GM23338 (cell line): ENCODE measurements around the genes MOBP, LYZL4, NKTR and ACKR2.

DNA sequence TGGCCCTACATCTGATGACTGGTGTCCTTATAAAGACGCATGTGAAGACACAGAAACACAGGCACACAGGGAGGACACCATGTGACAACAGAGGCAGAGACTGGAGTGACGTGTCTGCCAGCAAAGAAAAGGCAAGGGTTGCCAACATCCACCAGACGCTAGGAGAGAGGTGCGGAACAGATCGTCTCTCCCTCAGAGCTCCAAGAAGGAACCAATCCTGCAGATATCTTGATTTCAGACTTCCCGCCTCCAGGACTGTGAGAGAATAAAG, 42.8 kb downstream of the CX3CR1 start:
- PRO-cap = no peak
- RAMPAGE, long total RNA = no peak

GRCh38 chr3:39408684-39409295, 2.3 kb downstream of the RPSA start:
- PRO-cap = bidirectional peak, plus-strand start at chr3:39408990, minus-strand start at chr3:39408922
- RAMPAGE, long total RNA = no peak

DNA sequence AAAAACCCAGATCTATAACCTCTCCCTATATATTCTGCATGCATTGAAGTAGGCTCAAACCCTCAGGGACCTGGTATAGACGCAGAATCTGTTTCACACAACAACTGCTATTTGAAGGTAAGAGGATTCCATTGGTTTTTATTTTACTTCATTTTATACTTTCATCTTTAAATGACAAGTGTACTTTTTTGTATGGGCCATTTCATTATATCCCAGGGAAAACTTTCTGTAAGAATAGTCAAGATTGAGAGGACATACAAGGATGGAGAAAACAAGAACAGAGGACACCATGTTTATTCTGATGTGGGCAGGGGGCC, at the start of gene MOBP:
Gene MOBP (plus strand): TSS at position 57 of the 317 bp plus-strand sequence.
- PRO-cap = no peak
- RAMPAGE, long total RNA = no peak

DNA sequence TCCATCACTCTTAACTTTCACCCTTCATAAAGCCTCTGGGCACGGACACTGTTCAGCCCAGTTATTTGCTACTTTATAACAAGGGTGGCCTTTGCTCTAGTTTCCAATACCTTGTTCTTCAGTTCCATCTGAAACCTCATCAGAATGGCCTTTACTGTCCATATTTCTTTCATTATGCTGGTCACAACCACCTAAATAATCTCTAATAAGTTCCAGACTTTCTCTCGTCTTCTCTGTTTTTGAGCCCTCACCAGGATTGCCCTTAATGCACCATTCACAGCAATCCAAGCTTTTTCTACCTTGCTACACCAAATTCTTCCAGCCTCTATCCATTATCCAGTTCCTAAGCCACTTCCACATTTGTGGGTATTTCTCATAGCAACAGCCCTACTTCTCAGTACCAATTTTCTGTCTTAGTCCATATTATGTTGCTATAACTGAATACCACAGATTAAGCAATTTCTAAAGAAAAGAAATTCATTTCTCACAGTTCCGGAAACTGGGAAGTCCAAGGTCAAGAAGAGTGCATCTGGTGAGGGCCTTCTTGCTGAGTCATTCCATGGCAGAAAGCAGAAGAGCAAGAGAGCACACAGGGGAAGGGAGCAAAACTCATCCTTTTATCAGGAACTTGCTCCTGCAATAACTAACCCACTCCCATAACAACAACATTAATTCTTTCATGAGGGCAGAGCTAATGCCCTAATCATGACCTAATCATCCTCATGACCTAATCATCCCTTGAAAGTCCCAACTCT, 9.8 kb upstream of the EIF1B start:
- PRO-cap = no peak
- RAMPAGE, long total RNA = no peak

GRCh38 chr3:40533474-40533904, 8.7 kb downstream of the ZNF621 start:
- PRO-cap = no peak
- RAMPAGE, long total RNA = no peak

- PRO-cap = no peak
- RAMPAGE, long total RNA = no peak
These were observed 97.2 kb downstream of the ZNF621 start for GRCh38 chr3:40621979-40622308.

GRCh38 chr3:41235319-41235865, 36.1 kb downstream of the CTNNB1 start:
- PRO-cap = no peak
- RAMPAGE, long total RNA = no peak

GRCh38 chr3:41693801-41694373, 268.0 kb downstream of the ULK4 start:
- PRO-cap = no peak
- RAMPAGE, long total RNA = no peak

- PRO-cap = no peak
- RAMPAGE, long total RNA = no peak
These were observed 52.4 kb upstream of the ULK4 start for GRCh38 chr3:42014513-42014586.

DNA sequence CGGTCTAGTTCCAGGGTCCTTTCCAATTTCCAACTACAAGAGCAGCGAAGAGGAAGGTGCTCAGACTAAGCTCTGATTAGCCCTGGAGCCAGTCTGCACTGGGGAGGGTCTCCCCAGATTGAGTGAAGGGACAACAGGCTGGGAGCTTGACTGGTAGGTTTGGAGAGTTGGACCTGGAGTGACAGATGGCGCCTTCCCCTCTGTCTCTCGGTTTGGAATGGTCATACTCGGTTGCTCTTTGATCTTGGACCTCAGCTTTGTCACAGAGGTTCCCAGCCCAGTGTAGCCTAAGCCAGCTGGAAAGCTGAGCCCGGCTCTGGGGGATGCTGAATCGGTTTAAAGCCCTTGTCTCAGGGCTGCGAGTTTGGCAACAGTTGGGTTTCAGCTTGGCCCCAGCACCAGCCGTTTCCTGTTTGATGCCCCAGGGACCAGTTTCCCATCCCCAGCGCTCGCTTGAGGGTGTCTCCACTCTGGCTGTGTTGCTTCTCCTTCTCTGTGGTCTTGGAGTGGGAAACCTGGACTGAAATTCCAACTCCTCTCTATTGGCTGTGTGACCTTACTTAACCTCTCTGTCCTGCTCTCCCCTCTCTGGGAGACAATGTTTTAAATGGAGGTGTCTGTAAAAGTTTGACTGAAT, 53.2 kb upstream of the ULK4 start:
- PRO-cap = unidirectional peak, minus-strand start at position 415 of the sequence
- RAMPAGE, long total RNA = no peak

DNA sequence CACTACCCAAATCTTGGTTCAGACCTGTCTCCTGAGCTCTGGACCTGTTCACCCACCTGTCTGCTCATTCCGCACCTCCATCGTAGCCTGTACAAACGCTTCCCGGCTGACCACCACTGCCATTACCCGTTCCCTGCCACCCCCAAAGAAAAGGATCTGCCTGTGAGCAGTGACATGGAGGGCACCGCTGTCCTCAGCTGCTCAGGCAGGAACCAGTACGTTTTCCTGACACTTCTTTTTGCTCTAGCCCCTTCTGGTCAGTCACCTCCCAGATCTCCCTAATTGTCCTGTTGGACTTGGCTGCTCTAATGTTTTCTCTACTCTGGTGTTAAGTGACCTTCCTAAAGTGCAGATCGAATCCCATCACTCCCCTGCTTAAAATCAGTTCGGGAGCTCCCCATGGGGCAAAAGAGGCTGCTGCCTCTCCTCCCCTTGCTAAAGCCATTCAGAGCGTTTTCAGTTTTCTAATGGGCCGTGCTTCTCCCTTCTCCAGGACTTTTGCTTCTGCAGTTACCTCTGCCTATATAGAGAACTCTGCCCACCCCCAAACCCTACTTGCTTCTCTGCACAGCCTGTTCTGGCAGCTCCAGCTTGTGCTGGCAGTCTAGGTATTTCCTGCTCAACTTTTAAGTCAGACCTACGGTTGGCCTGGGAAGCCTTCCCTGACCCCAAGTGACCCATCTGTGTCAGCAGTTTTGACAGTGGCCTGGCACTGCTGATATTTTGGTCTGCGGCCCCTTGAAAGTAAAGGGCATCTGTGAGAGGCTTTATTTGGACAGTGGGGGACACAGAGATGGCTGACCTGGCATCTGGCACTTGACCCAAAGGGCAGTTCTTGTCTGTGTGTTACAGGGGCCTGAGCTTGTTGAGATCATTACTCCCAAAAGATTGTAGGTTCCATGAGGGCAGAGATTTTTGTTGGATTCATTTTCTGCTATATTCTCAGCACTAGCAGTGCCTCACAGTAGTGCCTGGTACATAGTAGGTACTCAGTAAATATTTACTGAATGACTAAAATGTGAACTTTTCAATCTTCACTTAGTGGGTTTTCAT, 55.5 kb upstream of the TRAK1 start:
- PRO-cap = no peak
- RAMPAGE, long total RNA = no peak

DNA sequence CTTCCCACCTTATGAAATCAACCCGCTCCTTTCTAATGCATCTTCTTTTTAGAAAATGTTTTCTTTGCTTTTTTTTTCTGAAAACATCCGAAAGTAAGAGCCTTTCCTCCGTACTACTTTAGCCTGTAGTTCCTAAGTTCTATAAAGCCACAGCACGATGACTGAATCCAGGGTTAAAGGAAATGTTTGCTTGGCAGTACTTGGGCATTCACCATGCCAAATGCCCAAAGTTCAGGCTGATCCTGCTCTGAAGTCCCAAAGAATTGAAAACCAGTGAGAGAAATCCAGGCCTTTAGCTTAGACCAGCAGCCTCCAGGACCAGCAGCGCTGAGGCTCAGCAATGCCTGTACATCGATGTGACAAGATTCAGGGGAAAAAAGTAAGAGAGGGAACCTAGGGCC, 35.2 kb downstream of the CCK start:
- PRO-cap = no peak
- RAMPAGE, long total RNA = no peak

GRCh38 chr3:42410422-42410841, at the start of gene LYZL4:
TSS of gene LYZL4 (minus strand) at chr3:42410610.
- PRO-cap = no peak
- RAMPAGE, long total RNA = no peak

- PRO-cap = no peak
- RAMPAGE, long total RNA = no peak
These were observed 25.6 kb upstream of the VIPR1 start for GRCh38 chr3:42476852-42477287.

GRCh38 chr3:42600586-42601711, at the start of gene NKTR:
TSS of gene NKTR (plus strand) at chr3:42600686.
- PRO-cap = bidirectional peak, plus-strand start at chr3:42600700, minus-strand start at chr3:42600322; bidirectional peak, plus-strand start at chr3:42601035, minus-strand start at chr3:42600904; bidirectional peak, plus-strand start at chr3:42601355, minus-strand start at chr3:42601300
- RAMPAGE, long total RNA = no peak

DNA sequence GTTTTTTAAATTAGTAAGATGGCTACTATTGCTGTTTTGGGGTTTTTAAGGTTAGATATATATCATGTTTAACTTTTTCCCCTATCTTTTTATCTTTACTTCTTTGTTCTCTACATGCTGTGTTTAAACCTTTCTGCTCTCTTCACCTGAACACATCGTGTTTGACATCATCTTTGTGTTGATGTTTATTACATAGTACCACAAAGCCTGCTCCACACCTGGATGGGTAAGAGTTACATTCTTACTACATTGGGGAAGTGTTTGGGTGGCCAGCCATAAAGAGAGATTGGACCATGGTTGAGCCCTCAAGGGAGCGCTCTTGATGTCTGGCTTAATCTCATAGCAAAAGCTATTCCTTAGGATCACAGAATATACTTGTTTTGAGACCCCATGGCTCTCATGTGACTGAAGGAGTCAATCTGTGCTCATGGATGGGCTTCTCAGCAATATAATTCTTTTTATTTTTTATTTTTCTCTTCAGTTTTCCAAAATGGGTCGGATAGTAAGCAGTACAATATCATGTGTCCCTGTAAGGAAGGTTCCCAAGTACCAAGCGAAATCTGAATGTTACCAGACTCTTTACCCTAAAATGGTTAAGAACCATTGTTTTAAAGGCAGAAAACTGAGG, 23.0 kb upstream of the ZBTB47 start:
- PRO-cap = no peak
- RAMPAGE, long total RNA = no peak

DNA sequence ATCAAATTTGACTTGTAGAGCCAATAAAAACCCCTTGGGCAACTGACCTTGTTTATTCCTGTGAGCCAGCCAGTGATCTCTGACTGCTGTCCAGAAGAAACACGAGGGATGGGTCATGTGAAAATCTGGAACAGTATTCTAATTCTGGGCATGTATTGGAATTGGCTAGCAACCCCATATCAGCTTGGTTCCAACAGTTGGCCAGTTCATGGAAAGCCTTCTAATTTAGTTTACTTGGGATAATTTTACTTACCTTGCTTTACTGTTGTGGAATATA, 19.1 kb upstream of the HHATL start:
- PRO-cap = no peak
- RAMPAGE, long total RNA = no peak

DNA sequence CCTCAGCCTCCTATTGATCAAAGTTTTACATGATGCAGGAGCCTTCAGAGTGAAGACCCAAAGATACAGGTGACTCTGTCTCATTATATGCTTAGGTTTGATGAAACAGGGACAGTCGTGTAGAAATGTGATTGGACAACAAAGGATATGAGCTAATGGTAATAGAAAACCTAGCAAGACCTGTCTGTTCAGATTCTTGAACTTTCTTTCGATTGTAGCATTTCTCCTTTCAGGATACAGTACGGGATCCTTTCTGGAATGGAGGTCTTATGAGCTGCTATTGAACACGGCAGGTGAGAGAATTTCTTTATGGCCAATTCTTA, at the start of gene ACKR2:
Gene ACKR2 (plus strand): TSS at position 206 of the 323 bp plus-strand sequence.
- PRO-cap = no peak
- RAMPAGE, long total RNA = no peak

DNA sequence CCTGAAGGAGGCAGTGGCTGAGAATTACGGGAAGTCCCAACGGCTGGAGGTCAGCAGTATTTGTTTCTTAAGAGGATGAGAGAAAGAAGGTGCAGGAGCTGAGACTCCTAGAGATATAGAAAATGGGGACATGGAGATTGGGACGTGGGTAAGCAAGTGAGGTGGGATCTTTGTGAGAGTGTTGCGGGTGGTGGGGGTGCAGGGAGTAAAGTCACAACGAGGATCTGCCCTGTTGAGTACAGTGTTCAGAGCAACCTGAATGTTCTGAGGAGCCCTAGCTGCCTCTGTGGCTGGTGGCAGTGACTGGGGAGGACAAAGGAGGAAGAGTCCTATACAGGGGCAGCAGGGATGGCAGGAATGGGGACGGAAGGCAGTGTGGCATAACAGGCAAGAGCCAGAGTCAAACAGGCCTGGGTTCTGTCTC, 1.2 kb downstream of the ZNF662 start:
- PRO-cap = no peak
- RAMPAGE, long total RNA = no peak

DNA sequence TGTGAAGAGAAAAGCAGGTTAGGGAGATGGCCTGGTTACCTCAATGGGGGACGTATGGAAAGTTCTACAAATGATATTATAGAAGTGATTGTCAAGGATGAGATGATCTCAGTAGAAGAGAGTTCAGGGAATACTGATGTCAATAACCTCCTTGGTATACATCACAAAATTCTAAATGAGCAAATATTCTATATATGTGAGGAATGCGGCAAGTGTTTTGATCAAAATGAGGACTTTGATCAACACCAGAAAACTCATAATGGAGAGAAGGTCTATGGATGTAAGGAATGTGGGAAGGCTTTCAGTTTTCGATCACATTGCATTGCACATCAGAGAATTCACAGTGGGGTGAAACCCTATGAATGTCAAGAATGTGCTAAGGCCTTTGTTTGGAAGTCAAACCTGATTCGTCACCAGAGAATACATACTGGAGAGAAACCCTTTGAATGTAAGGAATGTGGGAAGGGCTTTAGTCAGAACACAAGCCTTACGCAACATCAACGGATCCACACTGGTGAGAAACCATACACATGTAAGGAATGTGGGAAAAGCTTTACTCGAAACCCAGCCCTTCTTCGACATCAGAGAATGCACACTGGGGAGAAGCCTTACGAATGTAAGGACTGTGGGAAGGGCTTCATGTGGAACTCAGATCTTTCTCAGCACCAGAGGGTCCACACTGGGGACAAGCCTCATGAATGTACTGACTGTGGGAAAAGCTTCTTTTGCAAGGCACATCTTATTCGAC, 8.7 kb downstream of the ZNF662 start:
- PRO-cap = no peak
- RAMPAGE, long total RNA = no peak